Tongue (tissue), 2 donors: ENCODE results near the gene PRR20A.

DNA sequence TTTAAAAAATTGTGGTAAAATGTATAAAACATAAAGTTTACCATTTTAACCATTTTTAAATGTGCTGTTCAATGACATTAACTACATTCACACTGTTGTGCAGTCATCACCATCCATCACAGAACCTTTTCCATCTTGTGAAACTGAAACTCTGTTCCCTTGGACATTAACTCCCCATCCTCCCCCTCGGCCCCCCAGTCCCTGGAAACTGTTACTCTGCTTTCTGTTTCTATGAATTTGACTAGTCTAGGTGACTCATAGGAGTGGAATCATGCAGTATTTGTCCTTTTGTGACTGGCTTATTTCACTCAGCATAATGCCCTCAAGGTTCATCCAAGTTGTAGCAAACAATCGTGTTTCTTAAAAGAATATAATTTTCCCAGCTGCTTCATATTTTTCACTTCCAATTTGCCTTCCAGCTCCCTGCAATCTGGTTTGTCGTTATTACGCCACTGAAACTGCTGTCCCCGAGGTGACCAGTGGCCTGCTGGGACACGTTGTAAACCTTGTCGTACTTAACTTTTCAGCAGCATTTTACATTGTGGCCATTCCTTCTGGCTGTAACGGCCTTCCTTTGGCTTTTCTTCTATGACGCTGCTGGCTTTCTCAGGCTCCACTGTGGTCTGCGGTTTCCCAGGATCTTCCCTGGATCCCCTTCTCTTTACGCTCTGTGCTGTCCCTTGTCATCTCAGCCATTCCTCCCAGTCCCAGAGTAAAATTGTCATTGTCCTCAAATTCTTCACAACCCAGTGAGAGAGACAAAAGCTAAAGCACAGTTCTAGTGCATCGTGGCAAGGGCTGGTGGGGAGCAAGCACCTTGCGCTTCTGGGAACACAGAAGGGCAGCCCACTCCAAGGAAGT, 73.9 kb downstream of the DHRS12 start:
- RAMPAGE, long total RNA: no peak

- RAMPAGE, long total RNA: no peak
Observed at GRCh38 chr13:51765635-51766028, 38.3 kb downstream of the DHRS12 start.

- RAMPAGE, long total RNA: no peak
Observed at GRCh38 chr13:51769397-51770348, 34.3 kb downstream of the DHRS12 start.

DNA sequence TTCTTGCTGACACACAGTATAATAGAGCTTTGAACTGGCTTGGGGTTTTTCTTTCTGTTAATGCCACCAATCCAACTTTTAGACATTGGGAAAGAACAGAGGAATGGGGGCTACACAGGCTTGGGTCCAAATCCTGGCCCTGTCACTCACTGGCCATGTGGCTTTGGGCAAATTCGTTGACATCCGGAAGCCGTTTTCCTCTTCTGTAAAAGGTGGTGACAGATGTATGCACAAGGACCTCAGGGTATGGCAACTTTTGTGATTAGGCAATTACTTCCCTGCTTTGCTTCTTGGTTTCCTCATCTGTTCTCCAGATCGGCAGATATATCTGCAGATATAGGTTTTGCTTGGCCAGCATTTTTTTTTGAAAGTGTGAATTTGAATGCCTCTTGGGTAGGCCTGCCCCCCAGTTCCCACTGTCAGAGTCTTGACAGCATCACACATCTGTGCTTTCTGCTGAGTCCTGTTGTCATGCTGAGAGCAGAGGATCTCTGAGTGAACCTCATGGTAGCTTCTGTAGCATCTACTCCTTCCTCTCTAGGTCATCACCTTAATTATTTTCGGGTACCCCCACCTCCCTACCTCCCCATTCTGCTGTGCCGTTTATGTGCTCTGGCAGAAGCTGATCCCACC, 17.7 kb downstream of the TMEM272 start:
- RAMPAGE, long total RNA: no peak

DNA sequence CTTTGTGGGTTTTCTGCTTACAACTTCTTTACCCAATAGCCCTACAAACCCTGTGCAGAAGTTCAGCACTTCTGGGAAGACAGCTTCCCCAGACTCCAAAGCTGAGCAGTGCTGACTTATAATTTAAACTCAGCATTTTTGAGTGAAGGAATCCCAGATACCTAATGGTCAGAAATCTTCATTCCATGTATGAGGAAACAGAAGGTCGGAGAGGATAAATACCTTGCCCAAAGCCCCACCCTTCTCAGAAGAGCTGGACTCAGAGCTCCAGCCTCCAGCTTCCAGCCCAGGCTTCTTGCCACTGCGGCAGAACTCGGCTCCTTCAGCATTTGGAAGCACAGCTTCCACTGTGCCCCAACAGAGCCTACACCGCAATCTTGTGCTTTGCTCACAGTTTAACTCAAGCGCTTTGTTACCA, 49.2 kb downstream of the ATP7B start:
- RAMPAGE, long total RNA: no peak

- RAMPAGE, long total RNA: no peak
Observed at GRCh38 chr13:52447844-52448252, 2.6 kb downstream of the VPS36 start.

DNA sequence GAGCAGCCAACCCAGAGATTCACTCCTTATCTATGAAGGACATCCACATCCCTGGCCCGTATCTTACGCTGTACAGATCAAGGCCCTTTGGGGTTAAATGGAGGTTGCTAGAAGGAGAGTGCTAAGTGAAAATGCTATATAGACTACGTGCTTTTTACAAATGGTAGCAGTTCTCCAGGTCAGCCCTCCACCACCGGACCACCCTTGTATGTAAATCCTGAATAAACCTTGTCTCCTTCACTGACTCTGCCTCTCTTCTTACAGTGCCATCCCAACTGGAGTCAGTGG, 1.8 kb upstream of the SUGT1 start:
- RAMPAGE, long total RNA: no peak

DNA sequence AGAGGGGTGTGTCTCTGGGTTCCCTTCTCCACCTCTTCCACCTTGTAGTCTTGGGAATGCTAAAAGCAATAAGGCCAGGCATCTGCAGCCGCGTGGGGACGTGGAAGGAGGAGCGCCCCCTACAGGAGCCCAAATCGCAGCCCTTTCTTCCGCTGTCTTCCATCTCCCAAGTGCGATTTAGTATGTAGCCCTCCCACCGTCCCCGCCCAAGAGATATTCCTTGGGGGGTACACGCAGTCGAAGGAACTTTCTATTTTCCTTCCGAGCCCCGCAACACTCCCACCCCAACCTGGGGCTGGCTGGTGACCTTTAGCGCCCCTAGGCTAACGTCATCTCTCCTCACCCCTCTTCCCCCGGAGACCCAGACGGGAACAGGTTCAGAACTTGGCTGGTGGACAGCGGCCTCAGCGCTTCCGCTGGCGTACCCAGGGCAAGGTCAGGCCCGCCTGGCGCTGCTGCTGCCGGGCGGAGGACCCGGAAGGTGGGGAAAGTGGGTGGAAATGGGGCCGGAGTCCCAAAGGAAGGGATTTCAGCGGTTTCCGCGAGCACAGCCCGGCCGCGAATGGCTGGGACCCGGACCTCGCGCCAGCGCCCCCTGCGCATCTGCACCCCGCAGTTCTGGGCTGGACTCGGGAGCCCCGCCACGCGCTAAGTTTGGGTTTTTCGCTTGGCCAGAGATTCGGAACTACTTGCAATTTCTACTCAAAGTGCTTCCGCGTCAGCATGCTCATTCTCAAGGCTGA, 2.1 kb upstream of the PCDH8 start:
- RAMPAGE, long total RNA: no peak

DNA sequence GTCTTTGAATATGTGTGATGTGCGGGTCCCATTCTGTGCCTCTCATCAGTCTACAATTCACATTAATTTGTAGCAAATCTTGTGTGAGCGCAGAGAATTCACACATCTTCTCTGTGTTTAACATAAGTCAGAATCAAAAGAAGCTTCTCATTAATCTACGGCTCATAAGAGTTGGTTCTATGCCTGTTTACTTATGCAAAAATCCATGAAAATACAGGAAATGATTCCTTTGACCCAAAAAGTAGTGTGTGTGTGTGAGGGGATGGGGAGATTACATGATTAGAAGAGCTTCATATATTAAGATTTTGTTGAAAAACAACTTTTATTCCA, 1094.4 kb downstream of the OLFM4 start:
- RAMPAGE, long total RNA: no peak

DNA sequence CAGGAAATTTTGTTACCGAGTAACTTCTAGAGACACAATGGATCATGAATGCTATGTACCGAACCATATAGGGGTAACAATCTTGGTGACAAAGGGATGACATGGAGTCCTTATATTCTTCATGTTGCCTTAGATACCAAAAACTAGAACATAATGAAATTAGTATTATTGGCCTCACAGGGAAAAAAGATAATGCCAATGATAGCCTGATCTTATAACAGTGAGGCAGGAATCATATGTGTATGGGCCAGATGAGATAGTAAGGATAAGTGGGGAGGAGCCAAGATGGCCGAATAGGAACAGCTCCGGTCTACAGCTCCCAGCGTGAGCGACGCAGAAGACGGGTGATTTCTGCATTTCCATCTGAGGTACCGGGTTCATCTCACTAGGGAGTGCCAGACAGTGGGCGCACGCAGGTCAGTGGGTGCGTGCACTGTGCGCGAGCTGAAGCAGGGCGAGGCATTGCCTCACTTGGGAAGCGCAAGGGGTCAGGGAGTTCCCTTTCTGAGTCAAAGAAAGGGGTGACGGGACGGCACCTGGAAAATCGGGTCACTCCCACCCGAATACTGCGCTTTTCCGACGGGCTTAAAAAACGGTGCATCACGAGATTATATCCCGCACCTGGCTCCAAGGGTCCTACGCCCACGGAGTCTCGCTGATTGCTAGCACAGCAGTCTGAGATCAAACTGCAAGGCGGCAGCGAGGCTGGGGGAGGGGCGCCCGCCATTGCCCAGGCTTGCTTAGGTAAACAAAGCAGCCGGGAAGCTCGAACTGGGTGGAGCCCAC, 1543.5 kb downstream of the OLFM4 start:
- RAMPAGE, long total RNA: no peak

- RAMPAGE, long total RNA: no peak
Observed at GRCh38 chr13:55999619-56000126, 1141.0 kb upstream of the PRR20A start.

- RAMPAGE, long total RNA: no peak
Observed at GRCh38 chr13:57137477-57138147, 3.1 kb upstream of the PRR20A start.

- RAMPAGE, long total RNA: no peak
Observed at GRCh38 chr13:57140634-57141135, at the start of gene PRR20A. TSS of gene PRR20A (plus strand) at chr13:57140918.

DNA sequence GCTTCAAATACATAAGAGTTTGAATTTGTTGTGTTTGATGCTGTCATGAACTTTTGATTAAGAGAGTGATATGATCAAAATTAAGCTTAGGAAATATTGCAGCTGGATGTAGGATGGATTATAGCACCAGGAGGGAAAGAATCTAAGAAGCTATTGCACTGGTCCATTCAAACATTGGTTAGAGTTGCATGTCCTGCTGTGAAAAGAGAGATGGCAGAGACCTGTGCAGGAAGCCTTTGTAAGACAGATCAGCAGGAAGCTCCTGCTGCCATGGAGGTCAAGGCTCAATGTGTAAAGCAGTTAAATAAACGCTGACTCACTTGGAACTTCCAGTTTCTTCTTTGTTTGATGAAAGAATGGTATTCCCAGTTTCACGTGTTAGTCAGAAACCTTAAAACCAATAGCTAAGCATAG, 175.3 kb downstream of the TDRD3 start:
- RAMPAGE, long total RNA: no peak

- RAMPAGE, long total RNA: no peak
Observed at GRCh38 chr13:61665557-61665792, 249.8 kb upstream of the PCDH20 start.

- RAMPAGE, long total RNA: no peak
Observed at GRCh38 chr13:63731717-63732337, 14.7 kb upstream of the ENSG00000237378 start.

DNA sequence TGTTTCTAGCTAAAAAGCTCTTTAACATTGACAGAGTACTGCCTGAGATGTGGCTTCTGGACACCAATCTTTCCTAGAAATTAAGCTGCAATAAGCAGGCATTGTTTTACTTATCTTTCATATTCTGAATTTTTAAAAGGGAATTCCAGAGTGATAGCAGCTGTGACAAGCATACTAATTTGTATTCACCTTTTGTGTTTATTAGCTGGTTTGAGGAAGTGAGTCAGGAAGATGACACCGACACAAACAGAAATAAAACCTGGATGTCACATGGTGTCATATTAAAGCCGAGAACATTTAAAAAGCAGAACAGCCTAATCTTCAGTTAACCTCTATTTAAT, 398.9 kb downstream of the PCDH9 start:
- RAMPAGE, long total RNA: no peak

GRCh38 chr13:67230779-67231580, 844 bp upstream of the PCDH9 start:
- RAMPAGE, long total RNA: no peak

DNA sequence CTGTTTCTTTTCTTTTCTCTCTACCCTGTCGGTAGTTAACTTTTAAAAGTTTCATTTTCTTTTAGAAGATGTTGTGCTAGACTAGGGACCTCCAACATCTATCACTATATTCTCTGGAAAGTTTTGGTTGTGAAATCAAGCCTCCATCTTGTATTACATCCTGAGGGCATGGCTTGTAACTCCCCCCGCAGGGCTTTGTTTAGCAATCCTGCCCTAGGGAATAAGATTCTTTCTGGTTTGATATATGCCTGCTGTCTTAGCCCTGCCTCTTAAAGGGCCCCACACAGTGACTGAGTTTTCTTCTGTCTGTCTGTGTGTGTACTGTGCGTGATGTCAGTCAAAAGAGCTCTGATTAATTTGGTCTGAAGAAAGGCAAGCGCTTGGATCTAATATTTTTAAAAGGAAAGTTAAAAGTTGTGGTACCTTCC, 1027.4 kb upstream of the PCDH9 start:
- RAMPAGE, long total RNA: no peak

DNA sequence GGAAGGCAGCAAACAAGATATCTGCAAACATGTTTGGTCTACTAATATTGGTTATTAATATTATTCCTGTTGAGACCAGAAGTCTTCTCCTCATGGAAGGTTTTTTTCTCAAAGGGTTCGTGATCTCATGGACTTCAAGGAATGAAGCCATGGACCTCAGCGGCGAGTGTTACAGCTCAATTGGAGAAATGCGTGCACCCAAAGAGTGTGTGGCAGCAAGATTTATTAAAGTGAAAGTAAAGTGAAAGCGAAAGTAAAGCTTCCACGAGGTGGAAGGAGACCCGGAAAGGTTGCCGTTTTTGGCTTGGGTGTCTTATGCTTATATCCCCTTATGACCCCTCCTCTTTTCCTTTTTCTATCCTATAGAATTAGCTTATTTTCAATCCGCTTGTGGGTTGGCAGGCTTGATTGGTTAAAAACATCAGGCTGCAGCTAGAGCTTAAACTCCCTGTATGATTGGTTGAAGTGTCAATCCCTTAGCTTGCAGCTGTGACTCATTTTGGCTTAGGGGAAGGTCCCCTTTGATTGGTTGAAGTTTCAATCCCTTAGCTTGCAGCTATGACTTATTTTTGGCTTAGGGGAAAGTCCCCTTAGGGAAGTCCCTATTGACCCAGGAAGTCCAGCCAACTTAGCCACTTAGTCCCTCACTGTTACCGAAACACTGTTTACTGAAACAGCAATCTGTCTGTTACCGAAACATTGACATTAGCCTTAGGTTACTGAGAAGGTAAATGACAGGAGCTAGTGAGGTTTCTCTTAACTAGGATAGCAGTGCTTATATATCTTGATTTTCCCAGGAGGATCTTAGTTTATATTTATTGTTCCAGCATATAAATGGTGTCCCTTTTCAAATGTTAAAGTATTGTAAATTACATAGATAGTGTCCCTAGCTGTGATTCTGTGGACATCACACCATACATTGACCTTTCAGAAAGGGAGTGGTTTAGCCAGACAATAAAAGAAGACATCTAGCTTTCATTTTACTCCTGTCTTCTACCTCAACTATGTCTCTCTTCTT, 575.9 kb downstream of the DACH1 start:
- RAMPAGE, long total RNA: no peak